SJSA1 (cell line): ENCODE measurements around the genes RGMB and ST8SIA4.

DNA sequence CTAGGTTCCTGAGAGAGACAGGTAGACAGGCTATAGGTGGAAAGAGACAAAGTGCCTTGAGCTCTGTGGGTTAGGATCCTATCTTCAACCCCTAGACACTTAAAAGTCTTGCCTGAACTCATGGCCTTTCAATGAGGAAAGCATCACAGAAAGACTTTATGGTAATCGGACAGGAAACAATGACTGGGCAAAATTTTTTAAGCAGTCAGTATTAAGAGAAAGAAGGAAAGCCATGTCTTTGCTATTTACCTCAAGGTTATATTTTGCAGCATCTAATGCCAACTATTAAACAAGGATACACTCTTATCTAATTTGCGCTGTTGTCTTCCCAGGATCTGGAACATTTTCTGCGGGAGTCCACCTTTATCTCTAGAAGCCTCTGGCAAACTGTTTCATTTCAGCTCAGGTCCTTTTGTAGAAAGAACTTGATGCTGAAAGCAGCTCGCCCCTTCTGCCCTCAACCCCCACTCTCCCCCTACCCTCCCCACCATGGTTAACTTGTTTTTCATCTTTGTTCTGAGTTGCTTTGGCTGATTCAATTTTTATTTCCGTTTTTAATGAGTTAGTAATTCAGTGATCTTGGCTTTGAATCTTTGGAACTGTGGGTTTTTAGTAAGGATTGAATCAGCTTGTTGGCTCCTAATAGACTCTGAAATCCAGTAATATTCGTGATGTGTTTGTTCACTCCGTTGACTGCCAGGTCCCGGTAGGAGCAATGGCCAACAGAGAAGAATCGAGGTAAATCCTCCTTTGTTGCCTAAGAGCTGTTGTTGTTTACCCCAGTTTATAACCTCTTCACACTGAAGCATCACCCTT lies 93.0 kb downstream of the PCSK1 start:
- RAMPAGE, long total RNA: no peak

GRCh38 chr5:96764883-96765553 lies 42.7 kb downstream of the ERAP1 start:
- RAMPAGE, long total RNA: no peak

DNA sequence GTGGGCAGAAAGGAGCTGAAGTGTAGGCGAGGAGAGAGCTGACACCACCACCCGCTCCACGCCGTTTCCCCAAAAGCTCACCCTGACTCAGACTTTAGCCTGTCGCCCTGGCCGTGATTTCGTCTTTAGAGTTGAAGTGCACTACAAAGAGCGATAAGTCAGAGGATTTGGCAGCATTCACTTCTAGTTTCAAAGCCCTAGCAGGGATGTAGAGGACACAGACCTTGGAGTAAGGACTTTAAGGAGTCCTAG lies 2.2 kb upstream of the ERAP1 start:
- RAMPAGE, long total RNA: no peak

DNA sequence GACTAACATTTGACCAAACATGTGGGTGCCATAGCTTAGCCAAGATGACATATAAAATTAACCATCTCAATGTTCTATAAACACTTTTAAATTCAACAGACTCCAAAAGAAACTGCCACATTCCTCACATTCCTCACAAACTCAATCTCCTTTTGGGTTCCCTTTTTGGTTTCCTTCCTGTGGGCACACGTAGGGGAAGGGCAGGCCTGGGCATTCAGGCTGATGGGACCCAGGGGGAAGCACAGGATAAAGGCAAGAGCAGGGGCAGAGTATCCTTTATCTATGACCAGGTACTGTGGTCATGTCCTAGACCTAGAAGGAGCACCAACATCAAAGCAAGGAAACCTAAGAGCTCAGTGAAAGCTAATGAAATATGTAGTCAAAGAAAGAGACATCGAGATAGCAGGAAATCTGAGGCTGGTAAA lies 13.5 kb upstream of the ERAP1 start:
- RAMPAGE, long total RNA: no peak

DNA sequence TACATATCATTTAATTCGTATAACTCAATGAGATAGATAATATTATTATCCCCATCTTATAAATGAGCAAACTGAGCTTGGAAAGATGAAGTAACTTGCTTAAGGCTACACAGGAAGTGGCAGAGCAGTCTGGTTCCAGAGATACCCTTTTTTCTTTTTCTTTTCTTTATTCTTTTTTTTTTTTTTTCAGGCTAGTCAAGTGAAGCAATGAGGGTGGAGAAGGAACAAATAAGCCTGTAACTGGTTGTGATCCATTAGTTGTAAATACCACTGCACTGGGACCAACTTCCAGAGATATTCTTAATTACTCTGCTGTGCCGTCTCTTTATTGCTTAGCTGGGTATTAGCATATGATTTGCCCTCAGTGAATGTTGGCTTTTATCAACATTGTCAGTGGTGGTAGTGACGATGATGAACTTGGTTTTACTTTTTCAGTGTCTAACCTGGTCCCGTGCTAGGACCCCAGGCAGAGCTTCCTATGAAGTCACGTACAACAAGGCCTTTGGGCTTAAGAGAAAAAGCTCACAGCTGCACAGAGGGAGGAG lies 26.7 kb downstream of the LNPEP start:
- RAMPAGE, long total RNA: no peak

DNA sequence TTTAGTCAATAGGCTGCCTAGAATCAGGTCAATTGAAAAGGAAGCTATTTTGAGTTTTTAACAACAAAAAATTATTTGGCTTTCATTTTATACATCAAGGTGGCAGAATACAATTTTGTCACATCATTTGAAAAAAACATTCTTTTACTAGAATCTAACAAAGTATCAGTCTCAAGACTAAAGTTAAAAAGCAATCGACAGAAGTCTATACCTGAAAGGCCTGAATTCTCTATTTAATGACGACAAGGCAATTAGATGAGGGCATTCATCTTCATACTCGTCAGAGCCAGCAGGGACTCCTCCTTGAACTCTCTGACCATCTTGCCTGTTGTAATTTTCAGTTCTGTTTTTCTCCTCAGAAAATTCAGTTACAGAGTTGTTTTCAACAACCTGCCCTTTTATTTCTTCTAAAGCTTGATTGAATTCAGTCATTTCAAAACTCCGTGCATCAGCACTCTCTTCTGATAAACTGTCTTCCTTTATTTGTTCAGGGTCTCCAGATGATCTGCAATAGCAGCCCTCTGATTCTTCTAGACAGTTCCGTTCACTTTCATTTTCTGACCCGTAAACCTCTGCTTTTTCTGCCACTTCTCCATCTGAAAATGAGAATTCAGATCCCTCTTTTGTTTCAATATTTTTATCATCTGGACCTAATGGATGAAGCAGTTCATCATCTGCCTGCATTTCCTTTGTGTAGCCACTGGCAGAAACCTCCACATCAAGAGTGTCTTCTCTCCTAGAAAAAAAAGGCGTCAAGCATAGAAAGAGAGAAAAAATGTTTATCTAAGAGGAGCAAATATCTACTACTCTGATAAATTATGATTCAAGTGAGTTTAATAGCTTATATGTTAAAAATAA lies 15.6 kb downstream of the RIOK2 start:
- RAMPAGE, long total RNA: no peak

GRCh38 chr5:98109360-98109980 lies 664.0 kb upstream of the RGMB start:
- RAMPAGE, long total RNA: no peak

DNA sequence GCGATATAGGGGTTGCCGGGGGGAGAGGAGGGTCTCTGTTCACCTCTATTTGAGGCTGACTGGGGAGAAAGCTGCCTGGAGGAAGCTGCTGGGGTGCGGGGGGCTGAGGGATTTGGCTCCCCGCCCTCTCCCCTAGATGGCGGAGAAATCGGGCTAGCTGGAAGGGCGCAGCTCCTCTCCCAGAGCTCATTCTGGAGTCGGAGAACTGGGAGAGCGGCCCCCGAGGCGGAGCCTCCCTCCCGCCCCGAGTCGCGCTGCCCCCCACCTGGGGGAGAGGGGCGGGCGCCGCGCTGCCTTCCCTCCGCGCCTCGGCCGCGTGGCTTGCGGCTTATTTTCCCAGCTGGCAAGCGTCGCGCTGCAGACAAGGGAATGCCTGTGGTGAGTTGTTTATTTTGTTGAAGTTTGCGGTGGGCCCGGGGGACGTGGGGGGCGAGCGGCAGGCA lies 4.2 kb upstream of the RGMB start:
- RAMPAGE, long total RNA: no peak

DNA sequence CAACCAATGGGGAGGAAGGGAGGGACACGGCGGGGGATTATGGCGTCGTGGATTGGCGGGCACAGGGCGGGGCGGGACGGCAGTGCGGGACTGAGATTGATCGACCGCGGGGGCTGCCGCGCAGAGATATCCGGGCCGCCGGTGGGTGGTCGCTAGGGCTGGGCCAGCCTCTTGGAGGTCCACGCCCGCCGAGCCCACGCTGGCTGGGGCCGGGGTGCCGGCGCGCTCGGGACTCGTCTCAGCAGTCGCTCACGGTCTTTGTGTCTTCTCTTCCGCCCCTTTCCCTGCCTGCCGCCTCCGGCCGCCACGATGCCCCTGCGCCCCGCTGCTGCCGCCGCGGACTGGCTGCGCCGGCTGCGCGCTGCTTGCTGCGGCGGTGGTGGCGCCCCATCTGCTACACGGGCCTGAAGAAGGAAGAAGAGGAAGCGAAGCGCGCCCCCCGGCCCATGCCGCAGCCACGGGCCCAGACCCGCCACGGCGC lies at the start of gene RGMB:
TSS of gene RGMB (plus strand) at position 121 of the 481 bp plus-strand sequence.
- RAMPAGE, long total RNA: no peak

GRCh38 chr5:98787241-98787741 lies 13.8 kb downstream of the RGMB start:
- RAMPAGE, long total RNA: no peak

DNA sequence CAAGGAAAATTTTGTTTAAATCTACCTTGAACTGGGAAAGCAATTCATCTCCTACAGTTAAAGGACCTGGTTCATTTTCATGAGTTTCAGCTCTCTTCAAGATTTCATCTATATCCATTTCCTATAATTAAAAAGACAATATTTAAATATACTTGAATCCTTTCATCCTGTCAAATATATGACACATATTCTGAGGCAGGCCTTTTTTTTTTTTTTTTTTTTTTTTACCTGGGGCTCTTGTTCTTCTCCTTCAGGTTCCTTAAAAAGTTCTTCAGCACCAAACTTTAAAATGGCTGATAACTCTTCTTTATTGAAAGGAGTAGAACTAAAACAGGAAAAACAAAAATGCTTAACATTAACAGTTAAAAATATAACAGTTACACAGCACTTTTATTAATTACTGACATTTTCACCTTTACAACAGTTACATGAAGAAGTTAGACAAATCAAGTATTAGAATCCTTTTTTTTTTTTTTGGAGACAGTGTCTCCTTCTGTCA lies 47.7 kb downstream of the CHD1 start:
- RAMPAGE, long total RNA: no peak

DNA sequence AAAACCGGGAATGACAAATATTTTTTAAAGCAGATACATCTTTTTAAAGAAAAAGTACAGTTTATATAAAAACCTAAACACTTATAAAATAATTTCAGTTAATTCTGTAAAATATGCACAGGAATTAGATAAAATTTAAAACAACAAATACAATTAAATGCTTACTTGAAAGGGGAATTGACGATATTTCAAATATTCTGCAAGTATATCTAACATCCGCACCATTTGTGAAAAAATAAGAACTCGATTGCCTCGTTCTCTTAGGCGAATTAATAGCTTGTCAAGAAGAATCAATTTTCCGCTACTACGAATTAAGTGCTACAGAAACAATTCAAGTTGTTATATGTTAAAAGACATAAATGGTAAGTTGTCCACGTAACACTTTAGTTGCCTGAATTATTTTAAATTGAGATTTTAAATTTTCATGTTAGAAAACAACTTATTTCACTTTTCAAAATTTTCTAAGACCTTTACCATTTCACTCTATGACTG lies 40.8 kb downstream of the CHD1 start:
- RAMPAGE, long total RNA: no peak

DNA sequence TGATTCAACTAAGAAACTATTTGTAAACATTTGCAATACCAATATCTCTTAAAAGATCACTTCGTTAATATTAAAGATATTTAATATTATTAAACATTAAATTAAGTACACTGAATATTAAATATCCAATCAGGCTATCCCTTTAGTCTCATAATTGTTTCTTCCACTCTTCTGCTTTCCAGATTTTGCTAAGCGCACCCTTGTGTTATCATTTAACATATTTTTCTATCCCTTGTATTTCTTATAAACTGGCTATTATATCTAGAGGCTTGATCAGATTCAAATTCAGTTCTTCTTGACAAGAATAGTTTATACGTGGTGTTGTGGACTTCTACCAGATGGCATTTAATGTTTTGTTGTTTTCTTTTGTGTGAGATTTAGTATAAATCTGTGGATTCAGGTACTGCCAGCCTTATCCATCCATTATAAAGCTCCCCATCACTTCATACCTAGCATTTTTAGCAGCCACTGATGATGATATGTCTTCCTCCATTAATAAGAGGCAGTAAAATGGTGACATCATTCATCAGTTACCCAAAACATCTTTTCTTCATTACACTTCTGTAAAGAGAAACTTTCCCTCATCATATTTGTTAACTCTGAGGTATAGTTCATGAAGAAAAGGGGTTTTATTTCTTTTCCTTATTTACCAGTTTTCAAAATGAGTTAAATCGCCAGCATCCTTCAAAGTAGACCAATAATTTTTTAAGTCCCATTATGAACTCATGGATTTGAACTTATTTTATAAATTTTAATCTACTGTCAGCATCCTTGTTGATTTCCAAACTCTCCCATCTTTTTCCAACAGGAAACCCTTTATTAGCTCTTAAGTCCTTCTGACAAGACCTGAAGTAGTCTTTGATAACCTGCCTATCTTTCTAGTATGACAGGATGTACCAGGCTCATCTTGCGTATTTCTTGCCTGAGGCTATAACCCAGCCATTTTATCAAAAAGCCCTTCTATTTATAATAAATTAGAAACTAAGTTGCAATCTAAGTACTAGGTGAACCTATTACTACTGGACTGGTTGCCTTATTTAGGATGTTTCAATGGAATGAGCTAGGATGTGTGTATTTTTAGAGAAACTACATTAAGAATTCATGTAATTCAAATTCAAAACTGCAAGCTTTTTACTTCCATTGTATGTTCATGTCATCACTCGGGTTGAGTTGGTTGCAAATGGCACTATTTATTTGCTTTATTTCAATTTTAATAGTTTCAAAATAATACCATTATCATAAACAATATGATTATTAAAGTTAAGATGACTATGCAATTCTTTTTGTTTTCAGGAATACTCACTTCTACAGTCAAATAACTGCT lies 19.3 kb downstream of the CHD1 start:
- RAMPAGE, long total RNA: no peak

DNA sequence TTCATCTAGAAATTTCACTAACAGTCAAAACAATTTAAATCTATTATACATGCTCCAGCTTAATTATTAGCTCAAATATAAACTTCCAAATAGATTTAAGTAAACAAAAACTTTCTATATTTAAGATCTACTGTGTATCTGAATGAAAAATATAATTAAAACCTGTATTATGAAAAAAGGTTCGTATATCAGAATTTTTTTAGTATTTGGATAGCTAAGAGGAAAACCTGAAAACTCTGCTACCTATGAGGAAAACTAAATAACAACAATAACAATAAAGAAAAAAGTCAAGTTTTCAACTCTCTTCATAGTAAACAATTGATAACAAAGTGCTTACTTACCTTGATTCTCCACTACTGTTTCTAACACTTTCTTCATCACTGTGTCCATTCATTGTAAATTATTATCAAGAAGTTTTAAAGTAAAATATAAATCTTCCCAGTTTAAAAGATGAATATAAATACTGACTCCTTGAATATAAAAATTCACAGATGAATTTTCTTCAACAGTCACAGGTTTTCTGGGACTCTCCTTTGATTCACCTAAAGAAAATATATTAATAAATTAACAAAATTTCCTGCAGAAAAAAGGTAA lies 2.7 kb downstream of the CHD1 start:
- RAMPAGE, long total RNA: no peak

- RAMPAGE, long total RNA: no peak
These were observed 462 bp upstream of the FAM174A start for GRCh38 chr5:100534716-100535107.

DNA sequence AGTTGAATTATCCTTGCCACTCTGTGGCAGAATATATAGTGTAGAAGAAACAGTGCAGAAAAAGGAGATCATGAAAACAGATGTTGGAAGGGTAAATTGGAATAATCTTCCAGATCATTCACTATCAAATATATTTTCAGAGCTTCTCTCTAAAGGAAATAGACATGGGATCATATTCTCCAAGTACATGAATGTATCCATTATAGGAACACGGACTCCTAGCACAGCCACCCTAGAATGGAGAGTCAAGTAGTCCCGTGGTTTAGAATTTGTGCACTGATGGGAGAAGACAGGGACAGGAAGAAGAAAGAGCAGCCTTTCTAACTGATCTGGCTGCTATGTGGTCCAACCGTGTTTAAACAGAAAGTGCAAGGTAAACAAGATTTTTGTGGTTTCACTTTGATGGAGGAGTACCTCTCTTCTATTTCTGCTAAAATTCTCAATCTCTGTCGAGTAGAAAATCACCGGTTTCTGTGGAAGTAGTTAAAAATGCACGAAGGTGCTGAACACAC lies 171.4 kb downstream of the ST8SIA4 start:
- RAMPAGE, long total RNA: no peak

- RAMPAGE, long total RNA: no peak
These were observed at the start of gene ST8SIA4 for GRCh38 chr5:100903059-100904014. TSS of gene ST8SIA4 (minus strand) at chr5:100903282.

GRCh38 chr5:102754521-102754611 lies 739 bp upstream of the PAM start:
- RAMPAGE, long total RNA: no peak

GRCh38 chr5:102807656-102808298 lies 52.7 kb downstream of the PAM start:
- RAMPAGE, long total RNA: no peak

DNA sequence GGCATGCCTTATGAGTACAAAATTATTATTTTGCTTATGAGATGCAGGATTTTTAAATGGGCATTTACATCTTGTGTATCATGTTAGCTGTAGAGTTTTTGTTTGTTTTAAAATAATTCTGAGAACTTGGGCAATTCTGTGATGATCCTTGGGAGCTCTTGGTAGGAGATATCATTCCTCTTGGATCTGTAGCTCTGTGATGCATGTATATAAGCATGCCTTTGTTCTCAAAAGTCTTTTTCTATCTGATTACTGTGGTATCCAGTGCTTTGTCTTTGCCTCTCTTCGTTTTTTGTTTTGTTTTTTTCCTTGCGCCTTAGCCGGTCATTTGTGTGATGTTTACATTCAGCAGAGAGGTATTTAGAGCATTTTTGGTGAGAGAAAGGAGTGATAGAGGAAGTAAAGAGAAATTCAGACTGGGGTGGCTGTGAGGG lies 110.0 kb downstream of the PAM start:
- RAMPAGE, long total RNA: no peak